Neural crest cell (in vitro differentiated cells): Measurements from ENCODE around the gene TRAF3IP3.

- PRO-cap, result no peak
Observed at GRCh38 chr1:209655581-209656378, 3.6 kb upstream of the LAMB3 start.

GRCh38 chr1:209676290-209676580 is 1.0 kb downstream of the G0S2 start:
- PRO-cap, result no peak

- PRO-cap, result no peak
Observed at GRCh38 chr1:209755773-209756234, at the start of gene TRAF3IP3. Gene TRAF3IP3, plus strand, starts transcription at chr1:209756053.

DNA sequence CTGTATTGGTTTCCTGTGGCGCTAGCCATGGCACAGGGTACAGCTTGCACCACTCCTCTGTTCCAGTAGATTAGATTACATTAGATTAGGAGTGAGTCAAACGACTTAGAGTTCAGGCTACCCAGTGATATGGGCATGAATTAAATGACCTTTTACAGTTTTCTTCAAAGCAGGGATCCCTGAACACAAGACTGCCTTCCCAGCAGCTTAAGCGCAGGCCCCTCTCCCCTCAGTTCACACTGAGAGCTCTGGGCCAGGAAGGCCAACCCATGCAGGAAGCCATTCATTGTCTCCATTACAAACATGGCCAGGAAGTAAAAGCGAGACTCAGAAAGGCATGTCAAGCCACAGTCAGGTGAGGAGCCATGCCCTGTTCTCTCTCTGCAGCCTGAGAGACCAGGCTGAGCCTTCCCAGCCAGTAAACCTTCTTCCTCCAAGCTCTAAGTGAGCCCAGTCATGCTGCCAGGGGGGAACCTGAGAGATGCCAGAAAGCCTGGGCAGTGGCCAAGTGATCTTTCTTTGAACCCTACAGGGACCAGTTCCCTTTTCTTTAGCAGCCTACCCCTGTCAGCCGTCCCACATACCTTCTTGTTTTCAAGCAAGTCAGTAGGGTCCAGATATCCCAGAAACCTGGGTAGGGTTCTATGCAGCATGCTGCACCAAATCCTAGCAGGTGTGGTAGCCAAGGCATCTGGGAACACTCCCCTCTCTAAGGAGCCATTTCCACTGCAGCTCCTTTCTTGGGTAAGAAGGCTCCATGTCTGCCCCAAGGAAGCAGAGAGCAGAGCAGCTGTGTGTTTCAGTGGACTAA is 813 bp downstream of the TRAF3IP3 start:
- PRO-cap, result no peak

DNA sequence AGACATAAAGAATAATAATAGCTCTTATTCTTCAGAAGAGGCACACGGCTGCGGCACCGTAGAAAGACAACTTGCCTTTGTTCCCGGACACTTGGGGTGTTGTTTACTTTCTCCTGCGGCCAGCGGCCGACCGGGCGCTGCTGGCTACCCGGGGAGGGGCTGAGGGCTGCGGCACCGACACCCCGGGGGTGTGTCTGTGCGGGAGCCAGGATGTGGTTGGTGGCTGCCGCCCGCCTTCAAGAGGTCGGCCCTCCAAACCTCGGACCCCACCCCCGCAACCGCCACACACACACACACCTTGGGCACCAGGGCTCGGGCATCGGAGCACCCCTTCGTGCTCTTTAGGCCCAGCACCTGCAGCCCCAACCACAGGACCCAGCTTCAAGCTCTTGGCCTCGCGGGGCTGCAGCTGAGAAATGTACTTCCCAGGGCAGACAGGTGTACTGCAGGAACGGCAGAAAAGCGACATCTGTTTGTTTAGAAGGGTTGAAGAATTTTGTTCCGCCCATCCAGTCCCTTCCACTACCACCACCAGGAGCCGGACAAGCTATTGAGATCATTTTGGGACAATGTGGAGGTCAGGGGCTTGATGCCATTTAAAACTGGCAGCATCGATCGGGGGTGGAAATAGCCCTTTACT is 1.5 kb downstream of the SERTAD4 start:
- PRO-cap, result no peak

GRCh38 chr1:210250608-210251038 is 18.0 kb downstream of the SERTAD4 start:
- PRO-cap, result bidirectional peak, plus-strand start at chr1:210250855, minus-strand start at chr1:210250726

DNA sequence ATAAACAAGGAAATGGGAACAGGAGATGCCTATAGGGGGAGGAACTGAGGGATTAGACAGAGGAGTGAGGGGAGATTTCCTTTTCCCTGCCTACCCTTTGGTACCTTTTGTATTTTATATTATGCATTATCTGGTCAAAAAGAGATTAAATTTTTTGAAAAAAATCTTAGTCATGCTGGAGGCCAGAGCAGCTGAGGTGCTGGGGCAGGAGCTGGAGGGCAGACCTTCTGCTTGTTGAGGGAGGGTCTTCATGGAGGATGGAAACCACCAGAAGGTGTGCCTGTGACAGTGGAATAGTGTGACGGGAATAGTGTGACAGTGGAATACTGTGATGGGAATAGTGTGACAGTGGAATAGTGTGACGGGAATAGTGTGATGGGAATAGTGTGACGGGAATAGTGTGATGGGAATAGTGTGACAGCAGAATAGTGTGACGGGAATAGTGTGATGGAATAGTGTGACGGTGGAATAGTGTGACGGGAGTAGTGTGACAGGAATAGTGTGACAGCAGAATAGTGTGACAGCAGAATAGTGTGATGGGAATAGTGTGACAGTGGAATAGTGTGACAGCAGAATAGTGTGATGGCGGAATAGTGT is 325.0 kb downstream of the HHAT start:
- PRO-cap, result unidirectional peak, plus-strand start at position 282 of the sequence; unidirectional peak, plus-strand start at position 530 of the sequence

DNA sequence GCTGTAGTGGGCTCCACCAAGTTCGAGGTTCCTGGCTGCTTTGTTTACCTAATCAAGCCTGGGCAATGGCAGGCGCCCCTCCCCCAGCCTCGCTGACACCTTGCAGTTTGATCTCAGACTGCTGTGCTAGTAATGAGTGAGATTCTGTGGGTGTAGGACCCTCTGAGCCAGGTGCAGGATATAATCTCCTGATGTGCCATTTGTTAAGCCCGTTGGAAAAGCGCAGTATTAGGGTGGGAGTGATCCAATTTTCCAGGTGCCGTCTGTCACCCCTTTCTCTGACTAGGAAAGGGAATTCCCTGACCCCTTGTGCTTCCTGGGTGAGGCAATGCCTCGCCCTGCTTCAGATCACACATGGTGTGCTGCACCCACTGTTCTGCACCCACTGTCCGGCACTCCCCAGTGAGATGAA is 146.0 kb downstream of the KCNH1 start:
- PRO-cap, result unidirectional peak, plus-strand start at position 89 of the sequence

DNA sequence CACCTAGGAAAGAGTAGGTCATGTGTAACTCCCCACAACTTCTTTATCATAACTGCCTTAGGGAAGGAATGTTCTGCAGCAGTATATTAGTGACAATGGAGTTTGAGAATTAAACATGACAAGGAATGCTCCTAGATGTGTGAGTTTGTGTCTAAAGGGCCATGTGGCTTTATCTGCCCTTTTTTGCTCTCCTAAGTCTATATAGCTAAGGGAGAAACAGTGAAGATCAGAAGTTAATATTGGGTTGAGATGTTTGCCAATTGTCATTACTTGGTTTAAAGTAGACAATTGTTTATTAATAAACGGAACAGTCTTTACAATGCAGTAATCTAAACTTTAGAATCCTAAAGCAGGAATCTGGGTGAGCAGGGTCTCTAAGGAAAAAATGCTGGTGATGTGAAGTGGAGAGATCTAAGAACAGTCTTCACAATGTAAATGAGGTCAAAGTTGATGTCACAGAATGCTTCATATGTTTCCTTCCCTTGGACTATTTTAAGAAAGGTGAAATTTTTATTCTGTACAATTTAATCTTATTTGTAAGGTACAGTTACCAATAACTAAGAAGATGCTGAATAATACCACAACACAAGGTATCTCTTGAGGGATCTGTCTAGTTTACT is 9.0 kb upstream of the TRAF5 start:
- PRO-cap, result no peak

GRCh38 chr1:211336195-211336754 is 9.6 kb downstream of the TRAF5 start:
- PRO-cap, result no peak

DNA sequence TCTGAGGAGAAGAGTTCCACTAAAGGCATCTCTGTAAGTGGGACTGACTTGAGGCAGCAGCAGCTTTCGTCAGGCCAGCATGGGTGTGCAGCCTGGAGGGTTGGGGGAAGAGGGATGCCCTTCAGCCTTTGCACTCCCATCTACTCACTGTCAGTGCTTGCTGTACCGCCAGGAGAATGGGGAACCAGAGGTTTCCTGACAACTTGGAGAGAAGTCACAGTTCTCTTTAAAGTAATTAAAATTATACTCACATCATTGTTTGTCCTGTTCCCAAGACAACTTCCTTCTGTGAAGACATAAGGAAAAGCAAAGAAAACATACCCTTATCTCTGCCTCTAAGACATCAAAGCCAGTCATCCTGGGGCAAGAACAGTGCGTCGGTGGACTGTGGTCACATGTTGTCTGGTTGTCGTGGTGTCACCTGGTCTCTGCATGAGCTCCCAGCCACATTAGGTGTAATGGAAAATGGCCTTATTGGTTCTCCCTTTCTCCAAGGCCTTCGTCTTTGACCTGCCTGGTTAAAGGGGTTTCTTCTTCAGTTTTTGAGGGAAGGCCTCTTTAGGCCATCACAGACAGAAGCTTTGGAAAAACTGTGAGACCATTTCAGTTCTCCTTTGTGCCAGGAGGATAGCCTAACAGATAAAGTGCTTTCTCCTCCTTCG is 17.6 kb downstream of the TRAF5 start:
- PRO-cap, result no peak

DNA sequence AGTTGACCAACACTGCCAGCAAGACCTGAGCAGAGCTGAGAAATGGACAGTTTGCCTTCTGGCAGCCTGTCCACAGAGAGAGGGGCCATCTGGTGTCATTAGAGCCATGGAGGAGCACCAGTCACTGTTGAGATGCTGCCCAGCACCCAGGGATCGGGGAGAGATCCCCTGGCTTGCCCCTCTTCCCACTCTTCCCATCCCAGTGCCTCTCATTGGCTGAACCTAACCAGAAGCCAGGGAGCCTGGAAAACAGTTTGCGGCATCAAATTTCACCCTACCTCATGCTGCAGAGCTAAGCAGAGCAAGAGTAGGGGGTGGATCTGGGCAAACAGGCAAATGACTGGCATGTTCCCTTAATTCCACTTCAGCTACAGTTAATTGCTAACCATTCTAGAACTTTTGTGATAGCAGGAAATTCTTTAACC is 19.1 kb downstream of the TRAF5 start:
- PRO-cap, result no peak

- PRO-cap, result no peak
Observed at GRCh38 chr1:211407752-211408019, 81.1 kb downstream of the TRAF5 start.

DNA sequence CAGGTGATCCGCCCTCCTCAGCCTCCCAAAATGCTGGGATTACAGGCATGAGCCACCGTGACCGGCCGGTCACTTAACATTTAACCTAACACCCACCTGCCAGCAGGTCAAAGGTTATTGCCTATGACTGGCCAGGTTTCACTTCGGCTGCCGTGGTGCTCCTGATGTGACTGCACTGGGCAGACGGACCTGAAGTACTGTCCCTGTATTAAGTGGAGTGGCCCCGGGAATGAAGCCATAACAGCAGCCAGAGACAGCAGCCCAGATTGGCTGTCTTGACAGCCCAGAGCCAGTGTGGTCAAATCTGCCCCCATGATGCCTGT is 24.4 kb upstream of the RD3 start:
- PRO-cap, result no peak

DNA sequence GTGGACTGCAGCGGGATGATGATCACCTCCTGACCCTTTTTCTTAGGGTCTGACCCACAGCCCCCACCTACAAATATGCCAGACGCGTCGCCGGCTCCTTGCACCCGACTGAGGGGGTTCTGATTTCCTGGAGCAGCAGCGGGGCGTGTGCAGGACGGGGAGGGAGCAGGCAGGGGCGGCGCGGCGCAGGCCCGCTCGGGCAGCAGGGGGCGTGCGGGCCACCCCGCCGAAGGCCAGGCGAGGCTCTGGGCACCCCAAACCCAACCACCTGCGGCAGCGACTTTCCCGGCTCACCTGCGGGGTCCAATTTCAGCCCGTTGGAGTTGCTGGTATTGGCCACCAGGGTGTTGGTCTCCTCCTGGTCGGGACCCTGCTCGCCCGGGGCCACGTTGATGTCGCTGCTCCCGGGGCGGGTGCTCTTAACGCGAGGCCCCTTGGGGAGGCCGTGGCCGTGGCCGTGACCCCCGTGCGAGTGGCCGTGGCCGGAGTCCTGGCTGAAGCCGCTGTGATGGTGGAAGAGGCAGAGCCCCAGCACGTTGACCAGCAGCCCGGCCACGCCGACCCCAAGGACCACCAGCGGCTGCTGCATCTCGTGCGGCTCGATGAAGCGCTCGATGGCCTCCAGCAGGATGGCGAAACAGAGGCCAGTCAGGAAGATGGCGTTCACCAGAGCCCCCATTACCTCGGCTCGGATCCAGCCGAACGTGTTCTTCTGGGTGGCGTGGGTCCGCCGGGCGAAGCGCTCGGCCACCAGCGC is 1.1 kb downstream of the SLC30A1 start:
- PRO-cap, result no peak

GRCh38 chr1:211611118-211611685 is 32.2 kb upstream of the SLC30A1 start:
- PRO-cap, result no peak

DNA sequence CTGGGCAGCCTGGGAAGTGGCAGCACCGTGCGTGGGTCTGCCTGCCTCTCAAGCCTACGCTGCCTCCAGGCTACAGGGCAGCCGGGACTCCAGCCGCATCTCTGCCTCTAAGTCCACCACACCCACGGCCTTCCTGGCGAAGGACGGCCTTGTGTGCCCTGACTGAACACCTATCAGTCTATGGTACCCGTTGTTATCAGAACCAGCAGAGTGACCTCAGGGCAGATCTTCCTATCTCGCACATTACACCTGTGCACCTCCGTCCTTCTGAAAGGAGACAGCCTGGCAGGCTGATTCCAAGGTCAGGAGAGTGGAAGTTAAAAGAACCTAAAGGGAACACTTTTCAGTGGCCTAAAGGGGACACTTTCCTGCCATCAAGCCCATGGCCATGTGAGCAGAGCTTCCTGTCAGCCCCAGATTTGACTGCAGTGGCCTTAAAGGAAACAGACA is 35.7 kb upstream of the SLC30A1 start:
- PRO-cap, result no peak

DNA sequence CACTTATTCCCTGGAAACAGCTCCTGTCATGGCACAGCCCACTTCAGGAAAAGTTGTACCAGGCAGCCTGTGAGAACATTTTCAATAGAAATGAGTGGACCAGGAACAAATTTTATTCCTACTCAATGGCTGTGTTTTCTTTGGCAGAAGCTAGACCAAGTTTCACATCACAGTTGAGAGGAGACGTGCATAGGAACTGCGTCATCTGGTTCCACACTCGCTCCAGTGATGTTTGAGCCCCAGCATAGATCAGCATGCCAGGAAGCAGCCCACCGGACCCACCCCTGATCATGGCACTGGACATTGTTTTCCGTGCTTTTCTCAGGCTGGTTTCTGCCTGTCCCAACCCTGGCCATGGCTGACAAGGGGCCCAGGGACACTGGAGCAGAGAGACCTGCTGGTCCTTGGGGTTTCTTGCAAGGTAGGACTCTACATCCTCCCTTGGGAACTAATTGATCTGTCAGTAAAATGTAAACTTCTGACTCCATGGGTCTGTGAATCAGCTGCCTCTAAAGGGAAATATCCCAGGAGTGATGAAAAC is 35.9 kb downstream of the NEK2 start:
- PRO-cap, result no peak

DNA sequence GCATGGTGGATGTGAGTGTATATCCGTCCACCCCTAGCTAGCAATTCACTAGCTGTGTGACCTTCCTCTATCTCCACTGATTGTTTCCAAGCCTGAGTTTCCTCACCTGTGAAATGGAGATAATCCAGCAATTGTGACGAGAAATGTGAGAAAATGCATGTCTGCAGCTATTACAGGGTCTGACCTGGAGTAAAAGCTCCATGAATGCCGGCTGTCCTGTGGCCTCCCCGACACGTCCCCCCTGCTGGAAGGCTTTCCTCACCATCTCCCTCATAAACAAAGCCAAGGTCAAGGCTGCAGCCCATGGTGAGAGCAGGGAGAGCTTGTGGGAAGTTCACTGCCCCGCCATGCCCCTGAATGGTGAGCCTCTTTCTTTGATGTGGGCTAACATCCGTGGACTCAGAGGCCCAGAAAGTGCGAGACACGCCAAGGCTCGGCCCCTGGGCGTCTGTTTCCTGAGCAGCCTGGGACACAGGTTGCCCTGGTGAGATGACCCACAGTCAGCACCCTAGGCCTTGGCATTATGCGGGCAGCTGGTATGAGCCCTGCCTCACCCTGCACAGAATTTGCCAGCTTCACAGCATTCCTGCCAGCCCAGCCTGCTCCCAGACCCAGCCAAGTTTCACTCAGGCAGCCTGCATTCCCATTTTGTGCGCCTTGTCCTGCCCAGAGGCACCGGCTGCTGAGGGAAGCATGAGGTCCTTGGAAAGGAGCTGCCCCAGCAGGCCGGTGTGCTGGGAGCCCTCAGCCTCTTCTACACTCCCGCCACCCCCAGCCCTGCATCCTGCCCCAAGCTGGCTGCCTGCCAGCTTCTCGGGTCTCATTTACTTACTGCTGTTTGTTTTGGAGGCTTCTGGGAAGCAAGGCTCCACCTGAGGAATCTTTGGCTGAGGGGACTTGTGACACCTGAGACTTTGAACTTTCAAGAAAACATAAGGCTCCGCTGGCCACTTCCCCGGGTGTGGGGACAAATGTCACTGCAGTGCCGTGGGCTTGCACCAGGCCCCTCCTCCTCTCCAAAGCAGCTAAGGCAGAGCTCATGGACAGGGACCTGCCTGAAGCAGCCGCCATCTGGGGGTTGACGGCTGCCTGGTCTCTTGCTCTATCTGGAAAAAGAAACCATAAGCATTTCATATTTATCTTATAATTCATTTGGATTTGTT is 31.9 kb downstream of the NEK2 start:
- PRO-cap, result no peak

GRCh38 chr1:211648182-211648755 is 27.2 kb downstream of the NEK2 start:
- PRO-cap, result no peak